Measurements from ENCODE around the gene ZSWIM6.

DNA sequence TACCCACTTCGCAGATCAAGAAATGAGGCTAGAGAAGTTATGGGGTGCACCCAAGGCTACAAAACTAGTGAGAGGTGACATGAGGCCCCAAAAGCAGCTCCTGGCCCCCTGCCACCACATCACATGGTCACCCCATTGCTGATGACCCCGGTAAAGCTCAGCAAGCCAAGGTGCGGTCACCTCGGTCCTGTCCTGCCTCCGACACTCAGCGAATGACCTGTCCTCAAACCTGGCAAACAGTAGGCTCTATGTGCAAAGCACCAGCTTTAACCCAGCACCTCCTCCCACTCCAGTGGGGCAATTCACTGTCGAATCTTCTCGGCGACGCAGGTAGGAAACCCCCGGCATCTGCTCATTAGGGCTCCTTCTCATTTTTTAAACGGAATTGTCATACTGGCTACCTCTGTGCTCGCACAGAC is 307.4 kb downstream of the RAB3C start:
- PRO-cap, 2 experiments = no peak in any of the 2 experiments

GRCh38 chr5:59124113-59124793 is 541.4 kb downstream of the RAB3C start:
- PRO-cap, 2 experiments = peak in 1 of 2 experiments; most common minus-strand start chr5:59124422 (in 1)

DNA sequence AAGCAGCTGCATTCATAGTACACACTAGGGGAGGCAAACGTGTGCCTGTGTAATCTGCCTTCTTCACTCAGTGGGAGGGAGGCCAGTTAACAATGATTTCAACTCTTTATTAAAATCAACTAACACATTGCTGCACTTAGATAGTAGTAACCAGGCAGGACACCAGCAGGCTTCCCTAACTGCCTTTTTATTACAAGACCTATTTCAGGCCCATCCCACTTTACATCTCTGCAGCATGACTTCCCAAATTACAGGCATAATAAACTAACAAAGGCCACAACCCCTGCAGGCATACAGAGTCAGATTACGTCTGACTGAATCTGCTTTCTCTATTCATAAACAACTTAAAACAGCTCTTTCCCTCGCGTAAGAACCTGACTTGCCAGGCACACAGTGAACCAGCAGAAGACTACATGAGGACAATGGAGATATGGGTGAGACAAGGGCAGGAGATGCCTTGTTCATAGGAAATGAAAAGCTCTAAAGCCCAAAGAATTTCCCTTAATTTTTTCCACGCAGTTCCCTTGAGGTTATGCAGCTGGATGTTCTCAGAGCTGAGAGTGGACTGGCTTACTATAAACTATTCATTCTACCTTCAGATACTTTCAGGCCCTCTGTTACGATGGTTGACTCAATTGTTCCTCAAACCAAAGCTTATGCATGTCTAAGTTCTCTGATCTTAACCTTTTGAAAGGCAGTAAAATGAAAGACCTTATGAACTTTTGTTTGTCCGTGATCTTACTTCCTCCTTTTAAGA is 576.1 kb downstream of the PDE4D start:
- PRO-cap, 2 experiments = no peak in any of the 2 experiments

GRCh38 chr5:59357549-59358115 is 535.9 kb downstream of the PDE4D start:
- PRO-cap, 2 experiments = no peak in any of the 2 experiments

GRCh38 chr5:59591822-59592585 is 301.5 kb downstream of the PDE4D start:
- PRO-cap, 2 experiments = no peak in any of the 2 experiments

GRCh38 chr5:59651815-59652542 is 241.5 kb downstream of the PDE4D start:
- PRO-cap, 2 experiments = no peak in any of the 2 experiments

GRCh38 chr5:60334274-60334817 is 365.6 kb downstream of the DEPDC1B start:
- PRO-cap, 2 experiments = no peak in any of the 2 experiments

DNA sequence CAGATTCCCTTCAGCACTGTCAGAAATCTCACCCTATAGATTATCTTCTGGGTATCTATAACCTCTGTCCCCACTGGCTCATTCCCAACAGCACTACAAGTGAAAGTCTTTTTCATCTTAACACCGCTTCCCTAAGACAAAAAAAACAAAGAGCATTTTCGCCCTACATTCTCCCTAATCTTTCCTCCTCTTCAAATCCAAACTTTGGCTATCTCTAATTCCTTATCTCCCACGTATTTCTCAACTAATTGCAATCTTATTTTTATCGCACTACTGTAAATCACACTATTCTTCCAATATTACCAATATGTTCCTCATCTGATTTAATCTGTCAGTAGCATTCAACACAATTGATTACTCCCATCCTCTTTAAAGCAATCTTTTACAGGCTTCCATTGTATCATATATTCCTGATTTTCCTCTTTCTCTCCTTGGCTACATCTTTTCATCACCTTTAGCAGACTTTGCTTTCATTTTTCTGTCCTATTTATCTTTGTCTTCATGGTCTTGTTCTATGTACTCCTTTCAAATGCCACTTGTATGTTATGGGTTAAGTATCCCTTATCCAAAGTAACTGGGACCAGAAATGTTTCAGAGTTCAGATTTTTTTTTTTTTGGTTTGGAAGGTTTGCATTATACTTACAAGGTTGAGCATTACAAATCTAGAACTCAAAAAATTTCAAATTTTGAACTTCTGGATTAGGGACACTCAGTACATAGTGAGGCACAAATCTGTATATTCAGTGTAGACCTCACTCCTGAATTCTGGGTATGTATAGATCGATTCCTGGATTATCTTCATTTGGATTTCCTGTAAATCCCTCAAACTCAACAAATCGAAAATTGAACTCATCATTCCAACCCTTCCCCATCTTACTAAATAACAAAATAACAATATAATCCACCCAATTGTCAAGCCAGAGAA is 37.0 kb downstream of the ERCC8 start:
- PRO-cap, 2 experiments = no peak in any of the 2 experiments

DNA sequence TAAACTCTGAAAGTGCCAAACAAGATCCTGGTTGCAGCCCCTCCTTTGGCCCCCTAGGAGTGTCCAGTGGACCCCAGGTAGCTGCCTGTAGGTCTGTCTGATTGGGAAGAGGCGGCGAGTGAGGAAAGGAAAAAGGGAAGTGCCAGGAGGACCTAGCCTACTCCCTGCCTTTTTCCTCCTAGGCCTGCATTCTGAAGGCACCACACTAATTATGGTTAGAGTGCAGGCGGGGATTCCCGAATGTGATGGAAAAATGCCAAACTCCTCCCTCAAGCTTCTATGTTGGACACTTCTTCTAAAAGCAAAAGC is 83.2 kb upstream of the SMIM15 start:
- PRO-cap, 2 experiments = no peak in any of the 2 experiments

- PRO-cap, 2 experiments = peak in 1 of 2 experiments; most common minus-strand start chr5:61304729 (in 1)
Observed at GRCh38 chr5:61304420-61305301, 27.4 kb upstream of the ZSWIM6 start.

GRCh38 chr5:61328975-61329320 is 3.1 kb upstream of the ZSWIM6 start:
- PRO-cap, 2 experiments = no peak in any of the 2 experiments

GRCh38 chr5:61330243-61330979 is 1.6 kb upstream of the ZSWIM6 start:
- PRO-cap, 2 experiments = peak in 1 of 2 experiments; most common plus-strand start chr5:61330711 (in 1); most common minus-strand start chr5:61330481 (in 1)

- PRO-cap, 2 experiments = peak in 2 of 2 experiments; most common plus-strand start chr5:61331099 (in 1); most common minus-strand start chr5:61331030 (in 2)
Observed at GRCh38 chr5:61330980-61331890, 823 bp upstream of the ZSWIM6 start.

- PRO-cap, 2 experiments = peak in 2 of 2 experiments; most common plus-strand start chr5:61332258 (in 2)
Observed at GRCh38 chr5:61332141-61333164, at the start of gene ZSWIM6. Gene ZSWIM6, plus strand, starts transcription at chr5:61332258.

- PRO-cap, 2 experiments = peak in 1 of 2 experiments; most common plus-strand start chr5:61333515 (in 1); most common minus-strand start chr5:61333420 (in 1)
Observed at GRCh38 chr5:61333165-61334124, 1.4 kb downstream of the ZSWIM6 start.

DNA sequence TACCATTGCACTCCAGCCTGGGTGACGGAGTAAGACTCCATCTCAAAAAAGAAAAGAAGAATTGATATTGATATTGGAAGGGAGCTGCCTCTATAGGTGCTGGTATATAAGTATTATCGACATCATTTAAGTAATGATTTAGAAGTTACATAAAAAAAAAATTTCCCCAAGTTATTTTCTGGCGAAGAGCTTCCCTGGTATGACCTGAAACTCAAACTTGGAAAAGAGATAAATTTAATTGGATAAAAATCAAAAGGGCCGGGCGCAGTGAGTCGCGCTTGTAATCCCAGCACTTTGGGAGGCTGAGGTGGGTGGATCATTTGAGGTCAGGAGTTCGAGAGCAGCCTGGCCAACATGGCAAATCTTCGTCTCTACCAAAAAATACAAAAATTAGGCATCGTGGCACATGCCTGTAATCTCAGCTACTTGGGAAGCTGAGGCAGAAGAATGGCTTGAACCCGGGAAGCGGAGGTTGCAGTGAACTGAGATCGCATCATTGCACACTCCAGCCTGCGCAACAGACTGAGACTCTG is 4.2 kb downstream of the ZSWIM6 start:
- PRO-cap, 2 experiments = no peak in any of the 2 experiments

DNA sequence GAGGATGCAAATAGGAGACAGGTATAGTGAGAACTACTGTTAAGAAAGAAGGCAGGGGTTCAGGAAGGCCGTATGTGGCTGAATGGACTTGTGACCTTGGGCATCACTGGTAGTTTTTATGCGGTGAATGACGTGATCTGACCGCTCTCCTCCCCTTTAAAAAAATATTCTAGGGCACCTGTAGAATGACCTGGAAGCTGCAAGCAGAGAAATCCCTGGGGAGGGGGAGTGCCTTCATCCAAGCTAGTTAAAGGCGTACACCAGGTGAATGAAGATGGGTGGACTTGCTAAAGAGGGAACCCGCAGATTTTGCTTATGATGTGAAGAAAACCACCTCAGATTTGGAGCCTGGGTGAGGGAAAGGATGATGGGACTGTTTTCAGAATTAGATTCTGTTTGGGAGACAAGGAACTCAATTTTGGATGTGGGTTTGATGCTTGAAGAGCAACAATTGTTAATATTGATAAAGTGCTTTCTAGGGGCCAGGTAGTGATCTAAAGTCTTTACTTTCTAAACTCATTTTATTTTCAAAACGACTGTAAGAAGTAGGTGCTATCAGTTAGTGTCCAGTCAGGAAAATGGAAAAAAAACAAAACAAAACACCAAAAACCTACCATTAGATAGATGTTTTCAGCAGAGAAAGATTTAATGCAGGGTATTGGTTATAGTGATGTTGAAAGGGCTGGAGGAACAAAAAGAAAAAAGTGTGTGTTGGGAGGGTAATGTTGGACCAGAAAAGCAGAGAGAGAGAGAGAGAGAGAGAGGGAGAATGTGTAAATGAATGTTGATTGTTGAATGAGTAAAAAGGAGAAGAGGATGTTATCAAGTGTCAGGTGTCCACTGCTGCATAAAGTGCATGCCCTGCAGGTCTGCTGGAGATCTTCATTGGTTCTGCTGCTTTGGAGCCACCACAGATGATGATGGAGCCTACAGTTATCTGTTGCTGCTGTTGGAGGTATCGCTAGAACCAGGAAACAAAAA is 27.5 kb downstream of the ZSWIM6 start:
- PRO-cap, 2 experiments = no peak in any of the 2 experiments

GRCh38 chr5:61429158-61430120 is 97.4 kb downstream of the ZSWIM6 start:
- PRO-cap, 2 experiments = no peak in any of the 2 experiments

DNA sequence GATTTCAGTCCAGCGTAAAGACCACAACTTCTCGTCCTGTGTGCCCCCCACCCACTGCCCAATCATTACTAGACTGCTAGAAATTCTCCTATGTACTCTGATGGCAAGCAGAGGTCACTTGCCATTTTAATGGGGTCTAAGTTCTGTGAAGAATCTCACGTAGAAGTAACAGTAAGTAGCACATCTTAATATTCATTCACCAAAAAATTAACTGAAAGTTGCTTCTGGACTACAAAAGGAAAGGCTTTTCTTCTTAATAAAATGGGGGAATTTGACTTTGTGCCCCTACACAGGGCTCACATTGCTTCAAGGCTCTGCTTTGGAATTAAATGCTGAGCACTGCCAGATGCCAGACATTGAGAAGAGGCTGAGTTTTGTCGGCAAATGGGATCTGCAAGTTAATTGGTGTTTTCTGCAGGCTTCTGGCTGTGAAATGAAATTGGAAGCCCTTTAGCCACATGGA is 164.2 kb downstream of the ZSWIM6 start:
- PRO-cap, 2 experiments = no peak in any of the 2 experiments

GRCh38 chr5:61625520-61626785 is 293.9 kb downstream of the ZSWIM6 start:
- PRO-cap, 2 experiments = peak in 2 of 2 experiments; most common plus-strand start chr5:61625921 (in 1); most common minus-strand start chr5:61625827 (in 1)